ENCODE measurements around a stretch of chr7.

DNA sequence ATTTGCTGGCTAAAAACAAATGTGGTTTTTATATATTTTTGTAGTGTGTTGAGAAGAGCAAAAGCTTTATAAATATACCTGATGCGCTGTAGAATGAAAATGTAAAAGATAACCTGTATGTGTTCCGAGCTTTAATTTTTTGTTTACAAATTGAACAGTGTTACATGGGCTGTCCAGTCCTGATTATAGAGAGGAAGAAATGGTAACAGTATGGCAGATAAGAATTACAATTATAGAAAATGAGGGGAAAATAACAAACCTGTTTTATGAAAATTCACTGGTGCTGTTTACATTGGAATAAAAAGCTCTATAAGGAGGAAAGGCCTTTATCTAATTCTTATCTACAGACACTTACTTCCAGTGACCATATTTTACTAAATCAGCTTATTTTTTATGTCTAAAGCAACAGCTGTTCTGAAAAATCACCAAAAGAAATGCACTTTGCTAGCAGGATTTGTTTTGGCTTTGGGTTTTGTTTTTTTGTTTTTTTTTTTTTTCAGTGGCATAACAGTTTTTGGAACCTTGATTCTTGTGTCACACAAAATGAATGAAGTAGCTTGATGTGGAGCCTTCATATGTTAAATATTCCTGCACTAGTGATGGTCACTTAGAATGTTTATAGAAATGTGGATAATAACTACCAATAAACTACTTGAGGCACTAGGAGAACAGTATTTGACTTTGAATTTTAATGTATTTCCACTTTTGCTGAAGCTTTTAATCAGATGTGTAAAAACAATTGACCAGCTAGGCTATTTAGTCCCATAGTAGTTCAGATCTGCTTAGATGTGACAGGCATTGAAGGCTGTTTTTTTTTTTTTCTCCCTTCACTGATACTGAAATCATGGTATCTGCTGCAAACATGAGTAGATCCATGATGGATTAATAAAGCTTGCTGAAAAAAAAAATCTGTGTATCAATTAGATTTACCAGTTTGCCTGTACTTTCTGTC, 2.7 kb downstream of the ARL4A start:
- PRO-cap = no peak

DNA sequence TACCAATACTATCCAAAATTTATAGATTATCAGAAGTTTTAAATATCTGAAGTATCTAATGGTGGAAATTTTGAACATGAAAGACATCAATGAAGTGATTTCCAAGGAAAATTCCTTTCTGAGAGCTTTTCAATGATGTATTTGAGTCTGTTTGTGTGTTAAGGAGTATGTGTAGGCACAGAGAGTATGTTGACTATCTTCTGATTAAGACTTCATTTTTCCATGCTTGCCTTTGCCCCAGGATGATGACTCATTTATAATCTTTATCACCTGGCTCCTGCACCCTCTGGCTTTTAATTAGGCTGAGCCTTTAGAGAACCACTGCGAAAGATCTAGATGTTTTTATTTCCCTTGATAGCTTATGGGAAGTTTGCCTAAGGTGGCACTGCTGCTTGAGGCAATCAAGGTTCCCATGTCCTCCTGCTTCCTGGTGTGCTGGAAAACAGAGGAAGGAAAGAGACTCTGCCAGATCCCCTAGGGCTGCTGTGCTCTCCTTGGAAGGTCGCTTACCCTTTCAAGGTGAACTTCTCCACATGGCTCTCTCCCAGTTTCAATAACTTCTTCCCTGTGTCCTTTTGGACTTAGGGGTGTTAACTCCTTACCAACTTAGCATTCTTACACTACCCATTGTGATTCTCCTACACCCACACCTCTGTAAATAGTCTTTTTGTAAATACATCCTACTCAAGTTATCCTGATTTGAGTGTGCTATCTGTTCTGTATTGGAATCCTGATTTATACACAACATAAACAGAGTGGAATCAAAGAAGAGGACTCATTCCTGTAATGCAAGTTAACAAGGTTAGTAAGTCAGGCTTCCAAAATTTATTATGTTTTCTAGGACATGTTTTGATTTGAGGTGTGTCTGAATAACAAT, 114.7 kb downstream of the ARL4A start:
- PRO-cap = unidirectional peak, plus-strand start at position 313 of the sequence

DNA sequence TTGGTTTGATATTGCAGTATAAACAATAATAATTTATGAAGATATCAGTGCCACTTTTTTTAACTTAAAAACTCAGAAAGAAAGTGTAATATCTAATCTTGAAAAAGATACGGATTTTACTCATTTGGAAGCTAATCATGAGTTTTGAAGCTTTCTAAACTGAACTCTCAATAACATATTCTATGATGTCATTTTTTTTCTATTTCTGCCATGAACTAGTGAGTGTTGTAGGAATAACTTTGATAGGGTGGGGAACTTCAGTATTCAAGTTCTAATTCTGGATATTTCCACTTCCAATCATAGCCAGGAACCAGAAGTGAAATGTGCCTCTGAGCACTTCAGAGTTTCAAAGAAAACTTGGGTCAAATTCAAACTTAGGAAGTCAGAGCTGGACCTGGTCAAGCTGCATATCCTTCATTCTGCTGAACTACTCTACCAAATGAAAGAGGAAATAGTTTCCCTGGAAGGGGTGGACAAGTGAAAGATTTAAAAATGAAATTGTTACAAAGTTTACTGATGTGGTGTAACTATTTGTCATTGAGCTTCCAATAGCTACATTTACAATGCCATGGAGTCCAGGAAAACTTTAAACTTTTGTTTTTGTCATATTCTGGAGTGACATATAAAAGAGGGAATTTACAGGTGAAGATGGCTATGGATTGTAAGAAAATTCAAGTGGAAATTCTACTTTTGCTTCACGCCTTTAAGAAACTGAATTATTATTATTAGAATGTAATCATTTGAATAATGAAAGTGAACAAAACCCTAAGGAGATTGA, 744 bp downstream of the AGMO start:
- PRO-cap = no peak

DNA sequence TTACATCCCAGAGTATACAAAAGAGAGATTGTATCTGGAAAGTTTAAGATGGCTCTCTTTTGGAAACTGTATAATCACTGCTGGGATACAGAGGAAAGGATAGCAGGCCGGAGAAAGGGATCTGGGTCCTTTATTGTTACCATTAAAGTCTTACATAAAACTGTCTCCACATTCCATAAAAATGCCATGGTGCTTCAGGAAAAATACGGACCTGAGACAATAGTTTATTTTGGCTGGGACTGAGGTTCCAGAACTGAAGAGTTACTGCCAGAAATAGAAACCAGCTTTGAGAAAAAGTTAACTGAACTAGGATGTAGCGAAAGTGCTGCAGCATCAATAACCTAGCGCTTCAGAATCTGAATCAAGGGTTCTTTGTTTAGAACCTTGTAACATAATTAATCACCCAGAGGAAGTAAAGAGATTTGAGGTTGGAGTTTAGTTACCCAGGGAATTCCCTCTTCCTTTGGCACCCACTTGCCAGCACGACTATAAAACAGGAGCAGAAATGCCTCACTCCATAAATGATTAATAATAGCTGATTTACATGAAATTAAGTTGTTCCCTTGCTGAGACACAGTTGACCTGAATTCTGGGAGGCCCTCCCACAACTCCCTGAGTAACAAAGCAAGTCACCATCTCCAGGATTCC, 37.9 kb downstream of the MEOX2 start:
- PRO-cap = no peak

GRCh38 chr7:16311059-16311486, 110.3 kb downstream of the CRPPA start:
- PRO-cap = unidirectional peak, minus-strand start at chr7:16311358

DNA sequence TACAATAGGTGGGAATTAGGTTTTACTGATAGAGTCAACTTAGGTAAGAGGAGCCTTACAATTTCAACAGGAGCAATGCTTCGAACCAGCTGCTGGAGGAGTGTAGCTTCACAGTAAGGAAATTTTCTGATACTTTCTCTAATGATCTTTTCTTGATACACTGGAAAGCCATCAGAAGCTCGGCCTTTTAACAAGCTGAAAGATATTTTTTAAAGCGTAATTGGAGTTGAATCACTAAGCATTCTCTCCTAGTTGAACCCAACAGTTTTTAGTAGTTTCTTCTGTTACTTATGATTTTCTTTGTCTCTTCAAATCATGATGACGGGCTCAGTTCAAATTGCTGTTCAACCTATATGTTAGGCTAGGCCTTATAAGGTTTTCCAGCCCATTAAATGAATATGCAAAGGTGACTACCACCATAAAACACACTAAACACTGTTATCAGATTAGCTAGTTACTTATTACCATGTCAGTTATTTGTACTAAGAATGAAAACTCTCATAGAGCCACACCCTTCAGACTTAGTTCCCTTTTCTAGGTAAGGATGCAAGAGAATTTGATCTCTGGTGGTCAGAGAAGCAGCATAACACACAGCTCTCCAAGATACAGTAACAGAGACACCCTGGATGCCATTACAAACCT, 35.9 kb downstream of the ANKMY2 start:
- PRO-cap = unidirectional peak, plus-strand start at position 552 of the sequence

DNA sequence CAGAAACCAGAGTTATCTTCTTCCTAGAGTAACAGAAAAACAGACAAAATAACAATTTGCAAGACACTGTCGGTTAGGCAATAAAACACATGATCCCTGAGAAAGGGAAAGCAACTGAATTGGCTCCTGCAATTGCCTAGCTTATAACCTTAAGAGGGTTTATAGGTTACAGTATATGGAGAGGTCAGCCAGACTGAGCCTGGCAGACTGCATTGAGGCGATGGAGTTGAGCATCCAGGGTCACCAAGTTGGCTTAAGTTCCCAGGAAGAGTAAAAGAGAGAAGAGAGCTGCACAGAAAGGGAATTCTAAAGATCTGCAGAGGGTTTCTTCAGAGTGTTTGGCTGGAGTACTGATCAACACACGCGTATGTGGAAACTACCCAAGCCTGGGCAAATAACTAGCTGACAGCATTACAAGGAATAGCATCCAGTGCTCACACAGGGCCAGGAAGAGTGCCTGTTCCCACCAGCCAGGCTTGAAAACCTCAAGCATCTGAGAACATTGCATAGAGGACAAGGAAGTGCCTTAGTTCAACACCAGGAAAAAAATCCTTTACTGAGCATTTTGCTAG, 11.2 kb downstream of the ANKMY2 start:
- PRO-cap = no peak

- PRO-cap = no peak
Observed at GRCh38 chr7:16648409-16648945, 2.5 kb downstream of the BZW2 start.

GRCh38 chr7:16795670-16796340, 9.0 kb downstream of the AGR2 start:
- PRO-cap = no peak

GRCh38 chr7:16803821-16804234, 971 bp downstream of the AGR2 start:
- PRO-cap = bidirectional peak, plus-strand start at chr7:16804127, minus-strand start at chr7:16804028

DNA sequence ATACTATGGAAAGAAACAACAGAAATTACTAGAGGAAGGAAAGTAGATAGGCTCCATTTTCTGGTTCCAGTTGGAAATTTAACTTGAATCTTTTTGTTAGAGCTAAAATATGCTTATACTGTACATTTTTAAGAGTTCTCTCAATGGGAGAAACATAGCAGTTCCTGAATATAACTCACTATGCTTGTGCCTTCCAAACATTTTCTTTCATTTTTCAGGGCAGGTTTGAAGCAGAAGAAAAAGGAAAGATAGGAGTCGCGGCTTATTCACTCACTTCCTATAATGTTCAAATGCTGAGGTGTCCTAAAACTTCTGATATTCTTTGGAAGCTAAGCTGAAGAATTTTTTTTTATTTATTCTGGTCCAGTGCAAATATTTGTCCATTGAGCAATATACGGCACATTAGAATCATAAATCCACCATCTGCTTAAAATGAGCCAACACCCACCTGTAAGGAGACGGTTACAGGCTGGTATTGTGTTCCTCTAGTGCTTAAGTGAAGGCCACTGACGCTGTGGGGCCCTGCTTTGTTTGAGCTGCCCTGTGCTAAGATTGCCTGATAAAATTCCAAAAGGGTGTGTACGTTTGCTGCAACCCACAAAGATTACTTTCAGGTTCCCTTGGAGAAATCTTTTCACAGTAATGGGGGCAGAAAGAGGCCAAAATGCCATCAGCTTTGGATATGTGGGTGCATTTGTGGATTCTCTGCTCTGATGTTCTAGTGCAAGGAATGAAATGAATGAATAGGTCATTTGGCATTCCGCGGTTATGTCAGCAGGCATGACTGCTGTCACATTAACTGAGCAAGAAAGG, 34.6 kb downstream of the AGR3 start:
- PRO-cap = no peak

DNA sequence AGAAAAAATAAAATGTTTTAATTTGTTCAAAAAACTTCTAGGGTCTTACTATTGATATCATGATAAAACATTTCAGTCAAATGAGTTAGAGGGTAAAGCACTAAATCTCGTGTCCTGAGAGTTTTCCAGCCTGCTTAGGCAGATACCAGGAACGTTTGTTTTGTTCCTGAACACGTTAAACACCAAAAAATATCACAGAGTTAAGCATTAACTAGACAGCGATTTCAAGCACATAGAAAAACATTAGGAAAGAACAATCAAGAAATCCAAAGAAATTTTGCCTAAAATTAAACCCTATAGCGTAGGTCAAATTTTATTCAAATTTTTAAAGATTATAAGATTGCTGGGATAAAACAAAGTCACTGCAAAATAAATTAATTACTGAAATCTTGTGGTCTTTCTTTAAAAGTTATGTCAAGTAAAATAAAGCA, 204.7 kb upstream of the AGR3 start:
- PRO-cap = no peak

GRCh38 chr7:17233964-17235207, 64.1 kb upstream of the AHR start:
- PRO-cap = no peak

DNA sequence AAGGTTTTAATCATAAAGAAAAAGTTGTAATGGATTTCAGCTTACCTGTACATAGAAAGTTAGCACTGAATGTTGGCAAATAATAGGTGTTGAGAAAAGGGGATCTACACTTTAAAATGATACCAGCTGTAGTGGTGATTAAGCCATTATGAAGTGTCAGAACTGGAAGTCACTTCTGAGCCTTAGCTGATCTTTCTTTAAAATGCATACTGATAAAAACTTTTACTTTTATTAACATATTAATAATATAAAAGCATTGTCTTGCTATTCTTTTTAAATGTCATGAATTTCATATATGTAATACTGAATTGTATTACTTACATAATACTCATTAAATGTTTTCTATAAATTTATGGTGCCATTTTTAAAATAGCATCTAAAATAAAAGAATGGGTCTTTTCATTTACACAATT, 3.7 kb downstream of the AHR start:
- PRO-cap = no peak

GRCh38 chr7:17311955-17312422, 13.5 kb downstream of the AHR start:
- PRO-cap = no peak

- PRO-cap = no peak
Observed at GRCh38 chr7:17344979-17345593, 46.6 kb downstream of the AHR start.

GRCh38 chr7:17362430-17362888, 64.0 kb downstream of the AHR start:
- PRO-cap = no peak

GRCh38 chr7:17486883-17487209, 188.4 kb downstream of the AHR start:
- PRO-cap = no peak

DNA sequence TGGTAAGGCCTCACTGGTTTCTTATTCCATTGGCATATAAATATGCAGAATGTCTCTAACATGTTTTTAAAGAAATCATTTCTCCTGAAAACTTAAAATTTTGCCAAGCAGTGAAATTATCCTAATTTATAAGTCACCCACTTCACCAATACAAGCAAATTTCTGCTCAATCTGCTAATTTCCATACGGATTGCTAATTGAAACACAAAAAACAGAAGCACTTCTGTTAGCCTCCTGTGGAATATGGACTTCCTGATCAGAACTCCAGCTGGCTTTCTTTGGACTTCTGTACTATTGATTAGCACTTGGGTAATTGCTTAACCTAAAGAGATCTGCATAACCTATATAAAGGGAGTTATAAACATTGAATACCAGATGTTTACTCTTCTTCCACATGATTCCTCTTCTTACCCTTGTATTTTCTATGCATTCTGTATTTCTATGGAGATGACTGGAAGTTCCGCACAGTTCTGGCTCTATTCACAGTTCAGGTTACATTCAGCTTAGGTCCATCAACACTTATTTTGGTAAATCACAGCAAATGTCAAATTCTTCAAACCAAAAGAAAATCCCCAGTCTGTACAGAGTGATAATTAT, 225.4 kb downstream of the AHR start:
- PRO-cap = no peak

DNA sequence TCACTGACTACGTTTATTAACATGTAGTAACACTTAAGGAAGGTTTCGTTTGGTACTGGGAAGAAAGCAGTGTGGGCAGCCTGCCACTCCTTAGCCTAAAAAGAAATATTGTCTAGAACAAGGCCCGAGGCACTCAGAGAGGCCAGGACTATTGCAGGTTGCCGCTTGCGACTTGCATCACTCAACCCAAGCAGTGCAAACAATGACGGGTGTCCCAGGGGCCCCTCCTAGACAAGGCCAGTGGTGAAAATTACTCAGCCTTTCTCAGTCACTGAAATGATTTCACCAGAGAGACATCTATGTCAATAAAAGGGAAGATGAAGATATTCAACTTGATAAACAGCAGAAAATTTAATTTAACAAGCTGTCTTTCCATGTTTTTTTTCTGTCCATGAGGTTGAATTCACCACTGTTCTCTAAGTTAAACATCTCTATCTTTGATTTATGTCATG, 243.8 kb downstream of the SNX13 start:
- PRO-cap = no peak